Stomach (tissue), 7 donors: ENCODE measurements around a stretch of chr2.

DNA sequence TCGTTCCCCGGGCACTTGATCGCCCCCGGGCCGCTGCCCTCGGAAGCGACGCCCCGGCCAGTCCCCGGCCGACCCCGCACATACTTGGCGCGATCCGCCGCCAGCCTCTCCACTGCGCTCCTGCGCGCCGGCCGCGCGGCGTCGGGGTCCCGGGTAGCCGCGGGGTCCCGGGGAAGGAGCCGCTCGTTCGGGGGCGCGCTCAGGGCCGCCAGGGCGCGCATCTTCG is 227 bp downstream of the FAM110C start:
- PRO-cap: no peak
- RAMPAGE, long total RNA, 5 experiments: no peak in any of the 5 experiments
- RRBS: 4% methylated on average over 20 of the region's 38 CpGs

GRCh38 chr2:249474-250008 is 14.3 kb downstream of the SH3YL1 start:
- PRO-cap: no peak
- RAMPAGE, long total RNA, 5 experiments: start-site peak on the minus strand in 1 of 5 experiments, at chr2:249801-249842 at its widest, 6 reads per replicate
- RRBS: no CpG with 5 or more reads among the region's 15 CpGs

- PRO-cap: bidirectional peak, plus-strand start at chr2:289107, minus-strand start at chr2:289016
- RAMPAGE, long total RNA, 5 experiments: no peak in any of the 5 experiments
- RRBS: 4% methylated on average over 24 of the region's 82 CpGs
Measured at GRCh38 chr2:288518-289378, 857 bp upstream of the ALKAL2 start.

GRCh38 chr2:443138-443728 is 155.3 kb upstream of the ALKAL2 start:
- PRO-cap: unidirectional peak, minus-strand start at chr2:443331
- RAMPAGE, long total RNA, 5 experiments: no peak in any of the 5 experiments
- RRBS: 81% methylated on average over 8 of the region's 21 CpGs

GRCh38 chr2:460660-461440 is 173.0 kb upstream of the ALKAL2 start:
- PRO-cap: no peak
- RAMPAGE, long total RNA, 5 experiments: no peak in any of the 5 experiments
- RRBS: no CpG with 5 or more reads among the region's 9 CpGs

- PRO-cap: no peak
- RAMPAGE, long total RNA, 5 experiments: no peak in any of the 5 experiments
- RRBS: no CpG with 5 or more reads among the region's 18 CpGs
Measured at GRCh38 chr2:675985-676599, 1.1 kb downstream of the TMEM18 start.

DNA sequence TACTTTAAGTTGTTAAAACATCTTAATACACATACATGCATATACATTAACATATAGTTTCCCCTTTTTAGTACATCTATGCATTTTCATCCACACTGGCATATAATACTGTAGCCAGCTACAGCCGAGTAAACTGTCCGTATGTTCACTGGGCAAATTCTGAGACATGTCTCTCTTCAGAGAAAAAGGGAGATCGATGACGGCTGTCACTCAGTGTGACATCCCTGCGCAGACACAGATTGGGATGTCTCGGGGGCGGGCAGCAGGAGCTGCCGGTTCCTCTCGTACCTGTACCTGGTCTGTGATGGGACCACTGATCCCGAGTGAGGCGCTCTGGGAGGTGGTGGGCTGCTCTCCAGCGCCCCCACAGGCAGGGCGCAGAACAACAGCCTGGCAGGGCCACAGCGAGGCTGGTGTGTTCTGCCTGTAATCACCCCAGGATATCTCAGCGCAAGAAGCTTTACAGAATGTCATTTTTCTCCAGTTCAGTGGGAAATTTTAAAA is 189.6 kb downstream of the SNTG2 start:
- PRO-cap: no peak
- RAMPAGE, long total RNA, 5 experiments: no peak in any of the 5 experiments
- RRBS: no CpG with 5 or more reads among the region's 15 CpGs

DNA sequence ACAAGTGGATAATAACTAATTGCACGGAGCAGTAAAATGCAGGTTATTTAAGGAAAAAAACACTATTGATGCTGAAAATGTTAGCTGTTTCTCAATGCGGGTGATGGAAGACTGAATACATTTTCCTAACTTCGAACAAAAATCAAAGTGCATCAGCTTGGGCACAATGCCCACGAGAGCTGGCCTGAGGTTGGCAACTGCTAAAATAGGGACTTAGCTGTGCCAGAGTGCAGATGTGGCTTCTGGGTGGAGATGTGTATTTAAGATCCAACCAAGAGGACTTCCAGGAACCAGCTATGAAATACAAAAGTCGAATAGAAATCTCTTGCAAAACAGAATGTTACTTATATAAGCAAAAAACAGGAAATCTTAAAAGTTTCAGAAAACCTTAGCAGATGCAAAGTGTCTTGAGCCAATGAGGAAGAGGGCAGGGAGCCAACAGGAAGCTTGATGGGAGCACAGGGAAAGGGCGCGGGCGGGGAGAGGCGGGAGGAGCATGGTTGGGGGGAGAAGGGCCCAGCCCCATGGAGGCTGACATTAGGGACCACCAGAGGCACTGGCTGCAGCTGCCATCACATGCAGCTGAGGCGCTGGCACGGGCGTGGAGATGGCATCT is 203.1 kb downstream of the SNTG2 start:
- PRO-cap: no peak
- RAMPAGE, long total RNA, 5 experiments: no peak in any of the 5 experiments
- RRBS: no CpG with 5 or more reads among the region's 12 CpGs

DNA sequence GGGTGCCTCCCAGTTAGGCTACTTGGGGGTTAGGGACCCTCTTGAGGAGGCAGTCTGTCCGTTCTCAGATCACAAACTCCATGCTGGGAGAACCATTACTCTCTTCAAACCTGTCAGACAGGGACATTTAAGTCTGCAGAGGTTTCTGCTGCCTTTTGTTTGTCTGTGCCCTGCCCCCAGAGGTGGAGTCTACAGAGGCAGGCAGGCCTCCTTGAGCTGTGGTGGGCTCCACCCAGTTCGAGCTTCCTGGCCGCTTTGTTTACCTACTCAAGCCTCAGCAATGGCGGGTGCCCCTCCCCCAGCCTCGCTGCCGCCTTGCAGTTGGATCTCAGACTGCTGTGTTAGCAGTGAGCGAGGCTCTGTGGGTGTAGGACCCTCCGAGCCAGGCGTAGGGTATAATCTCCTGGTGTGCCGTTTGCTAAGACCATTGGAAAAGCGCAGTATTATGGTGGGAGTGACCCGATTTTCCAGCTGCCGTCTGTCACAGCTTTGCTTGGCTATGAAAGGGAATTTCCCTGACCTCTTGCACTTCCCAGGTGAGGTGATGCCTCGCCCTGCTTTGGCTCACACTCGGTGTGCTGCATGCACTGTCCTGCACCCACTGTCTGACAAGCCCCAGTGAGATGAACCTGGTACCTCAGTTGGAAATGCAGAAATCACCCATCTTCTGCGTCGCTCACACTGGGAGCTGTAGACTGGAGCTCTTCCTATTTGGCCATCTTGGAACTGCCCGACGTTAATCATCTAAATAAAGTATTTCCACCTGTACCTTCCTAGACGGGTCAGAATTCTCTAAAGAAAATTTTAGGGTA is 24.9 kb upstream of the TPO start:
- PRO-cap: no peak
- RAMPAGE, long total RNA, 5 experiments: no peak in any of the 5 experiments
- RRBS: no CpG with 5 or more reads among the region's 20 CpGs

DNA sequence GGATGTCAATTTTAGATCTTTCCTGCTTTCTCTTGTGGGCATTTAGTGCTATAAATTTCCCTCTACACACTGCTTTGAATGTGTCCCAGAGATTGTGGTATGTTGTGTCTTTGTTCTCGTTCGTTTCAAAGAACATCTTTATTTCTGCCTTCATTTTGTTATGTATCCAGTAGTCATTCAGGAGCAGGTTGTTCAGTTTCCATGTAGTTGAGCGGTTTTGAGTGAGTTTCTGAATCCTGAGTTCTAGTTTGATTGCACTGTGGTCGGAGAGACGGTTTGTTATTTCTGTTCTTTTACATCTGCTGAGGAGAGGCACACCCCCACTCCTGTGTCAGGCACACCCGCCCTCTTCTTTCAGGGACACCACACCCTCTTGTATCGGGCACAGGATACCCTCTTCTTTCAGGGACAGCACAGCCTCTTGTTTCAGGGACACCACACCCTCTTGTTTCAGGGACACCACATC is 95.7 kb downstream of the TPO start:
- PRO-cap: no peak
- RAMPAGE, long total RNA, 5 experiments: no peak in any of the 5 experiments
- RRBS: no CpG with 5 or more reads among the region's 7 CpGs

DNA sequence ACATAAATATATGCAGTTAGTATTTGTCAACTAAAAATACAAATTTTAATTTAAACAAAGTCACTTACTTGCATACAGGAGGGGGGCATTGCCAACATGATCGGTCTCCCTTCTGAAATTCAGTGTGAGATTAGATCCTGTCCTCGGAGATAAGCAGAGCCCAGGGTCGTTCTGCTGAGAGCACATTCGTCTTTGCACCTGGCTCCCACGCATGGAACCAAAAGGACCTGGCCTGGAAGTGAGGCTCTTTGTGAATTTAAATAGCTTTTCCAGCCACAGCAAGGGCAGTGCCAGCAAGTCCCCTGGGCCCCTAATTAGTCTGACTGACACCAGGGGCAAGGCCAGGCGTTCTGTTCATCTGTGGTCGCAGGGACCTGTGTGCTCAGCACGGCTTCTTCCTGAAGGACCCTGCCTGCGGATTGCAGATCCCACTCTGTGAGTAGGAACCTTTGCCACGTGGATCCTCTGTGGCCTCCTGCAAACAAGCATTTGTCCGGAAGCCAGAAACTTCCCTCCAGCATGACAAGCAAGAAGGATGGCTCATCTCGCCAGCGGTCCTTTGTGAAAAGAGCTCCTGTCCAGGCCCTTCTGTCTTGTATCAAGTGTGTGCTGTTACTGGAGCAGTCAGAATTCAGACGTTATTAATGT is 128.6 kb downstream of the TPO start:
- PRO-cap: no peak
- RAMPAGE, long total RNA, 5 experiments: no peak in any of the 5 experiments
- RRBS: no CpG with 5 or more reads among the region's 14 CpGs

DNA sequence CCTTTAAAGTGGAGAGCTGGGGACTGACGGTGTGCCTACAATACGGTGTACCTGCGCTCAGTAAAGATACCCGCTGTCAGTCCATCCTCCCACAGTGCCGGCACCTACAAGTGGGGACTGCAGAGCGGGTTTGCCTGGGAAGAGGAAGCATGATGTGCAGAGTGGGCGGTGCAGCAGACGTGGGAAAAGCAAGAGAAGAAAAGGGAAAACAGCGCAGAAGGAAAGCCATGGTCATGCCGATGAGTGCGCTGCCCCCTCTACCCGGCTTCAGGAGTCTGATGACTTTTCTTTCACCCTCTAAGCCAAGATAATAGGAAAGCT is 148.0 kb downstream of the TPO start:
- PRO-cap: no peak
- RAMPAGE, long total RNA, 5 experiments: no peak in any of the 5 experiments
- RRBS: no CpG with 5 or more reads among the region's 12 CpGs

- PRO-cap: no peak
- RAMPAGE, long total RNA, 5 experiments: no peak in any of the 5 experiments
- RRBS: no CpG with 5 or more reads among the region's 11 CpGs
Measured at GRCh38 chr2:1572536-1573177, 159.4 kb downstream of the TPO start.

GRCh38 chr2:1617416-1618187 is 126.7 kb downstream of the PXDN start:
- PRO-cap: no peak
- RAMPAGE, long total RNA, 5 experiments: no peak in any of the 5 experiments
- RRBS: 70% methylated on average over 2 of the region's 12 CpGs

DNA sequence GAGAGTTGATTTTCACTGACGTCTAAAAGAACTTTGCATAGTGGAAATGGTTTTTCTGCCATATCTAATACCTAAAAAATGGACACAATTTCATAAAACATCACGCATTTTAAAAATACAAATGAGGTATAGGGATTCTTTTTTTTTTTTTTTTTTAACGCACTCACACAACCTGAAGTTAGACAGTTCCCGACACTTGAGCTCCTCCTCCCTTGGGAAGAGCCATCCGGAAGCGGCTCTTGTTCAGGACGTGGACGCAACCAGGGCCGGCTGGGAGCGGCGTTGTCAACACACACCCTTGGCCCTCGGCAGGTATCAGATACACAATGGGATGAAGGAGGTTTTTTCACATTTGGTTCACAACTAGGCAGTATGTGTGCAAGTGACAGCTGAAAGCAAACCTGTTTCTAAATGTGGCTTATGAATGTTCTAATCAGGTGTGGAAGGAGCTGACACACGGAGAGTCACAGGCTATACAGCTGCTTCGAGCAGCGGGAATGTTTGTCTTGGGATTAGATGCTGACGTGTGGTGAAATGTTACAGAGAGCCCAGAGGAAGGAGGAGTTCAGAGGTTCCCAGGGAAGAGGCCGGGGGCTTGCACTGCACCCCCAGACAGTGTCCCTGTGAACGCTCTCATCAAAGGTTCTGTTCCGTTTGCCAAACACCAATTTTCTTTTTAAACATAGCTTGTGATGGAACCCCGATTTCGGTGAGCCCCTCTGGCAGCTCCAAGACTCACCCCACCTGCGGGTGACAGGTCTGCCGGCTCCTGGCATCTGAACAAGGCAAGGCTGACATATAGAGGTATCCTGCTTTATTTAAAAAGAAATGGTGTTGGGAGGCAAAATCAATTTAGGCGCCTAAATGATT is 111.1 kb downstream of the PXDN start:
- PRO-cap: no peak
- RAMPAGE, long total RNA, 5 experiments: start-site peak on the minus strand in 3 of 5 experiments, centred at positions 228 to 823 of the sequence, 7 to 12 reads per replicate
- RRBS: no CpG with 5 or more reads among the region's 24 CpGs

DNA sequence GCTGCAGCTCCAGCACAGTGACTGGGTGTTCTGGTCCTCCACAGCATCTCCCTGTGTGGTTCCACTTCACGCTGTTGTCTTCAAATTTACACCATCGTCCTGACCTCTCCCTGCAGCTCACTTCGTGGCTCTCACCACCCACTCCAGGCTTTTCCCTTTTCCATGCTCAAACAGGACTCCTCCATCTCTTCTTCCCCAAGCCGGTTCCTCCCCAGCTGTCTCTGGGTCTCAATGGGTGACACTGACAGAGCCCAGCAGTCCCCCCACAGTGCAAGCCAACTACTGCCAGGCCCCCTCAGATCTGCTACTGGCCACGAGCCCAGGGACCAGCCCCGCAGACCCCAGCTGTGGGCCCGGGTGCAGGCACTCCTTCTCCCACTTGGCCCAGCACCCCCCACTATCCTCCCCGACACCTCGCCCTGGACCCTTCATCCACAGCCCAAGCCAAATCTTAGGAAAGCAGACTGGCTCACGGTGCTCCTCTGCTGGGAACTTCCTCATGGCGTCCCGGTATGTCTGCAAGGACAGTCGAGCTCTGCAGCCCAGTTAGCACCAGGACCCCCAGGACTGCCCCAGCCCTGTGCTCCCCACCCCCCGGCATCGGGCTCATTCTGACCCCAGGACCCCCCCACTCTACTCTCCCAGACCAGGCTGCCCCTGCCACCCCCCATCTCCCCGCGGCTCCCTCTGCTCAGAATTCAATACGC is 86.0 kb downstream of the PXDN start:
- PRO-cap: no peak
- RAMPAGE, long total RNA, 5 experiments: no peak in any of the 5 experiments
- RRBS: 82% methylated on average over 3 of the region's 18 CpGs

- PRO-cap: no peak
- RAMPAGE, long total RNA, 5 experiments: no peak in any of the 5 experiments
- RRBS: 68% methylated on average over 2 of the region's 19 CpGs
Measured at GRCh38 chr2:1715248-1715917, 28.9 kb downstream of the PXDN start.

DNA sequence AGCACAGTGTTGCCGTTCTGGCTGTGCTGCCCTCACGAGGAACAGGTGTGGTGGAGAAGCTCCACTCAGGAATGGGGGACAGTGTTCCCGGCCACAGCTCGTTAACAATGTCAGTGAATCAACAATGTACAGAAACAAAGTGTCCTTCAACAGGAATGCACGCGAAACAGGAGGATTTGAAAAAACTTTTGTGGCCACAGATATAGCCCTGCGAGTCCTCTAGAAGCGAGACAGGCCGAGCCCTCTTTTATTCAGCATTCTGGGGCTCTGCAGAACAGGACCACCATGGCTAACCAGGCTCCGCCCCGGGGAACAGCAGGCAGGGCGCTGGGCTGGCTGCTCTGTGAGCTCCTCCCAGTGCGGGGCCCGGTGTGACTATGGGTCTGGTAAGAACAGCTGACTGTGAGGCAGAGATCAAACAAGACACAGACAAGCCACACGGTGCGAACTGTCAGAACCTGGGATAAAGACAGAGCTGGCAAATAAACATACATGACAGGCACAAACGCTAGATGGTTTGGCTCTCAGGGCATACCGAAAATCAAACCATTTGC is 15.6 kb downstream of the PXDN start:
- PRO-cap: no peak
- RAMPAGE, long total RNA, 5 experiments: no peak in any of the 5 experiments
- RRBS: 34% methylated on average over 2 of the region's 18 CpGs

DNA sequence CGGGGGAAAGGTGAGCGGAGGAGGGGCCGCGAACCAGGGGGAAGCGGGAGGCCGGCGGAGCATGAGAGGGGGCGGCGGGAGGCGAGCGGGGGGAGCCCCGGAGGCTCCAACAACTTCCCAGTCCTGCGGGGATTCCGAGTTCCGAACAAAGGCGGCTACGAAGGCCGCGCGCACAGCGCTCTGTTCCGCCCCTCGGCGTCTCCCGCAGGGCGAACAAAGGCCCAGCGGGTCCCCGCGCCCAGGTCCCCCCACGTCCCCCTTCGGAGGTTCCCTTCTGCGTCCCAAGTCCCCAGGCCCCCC is 523 bp downstream of the PXDN start:
- PRO-cap: bidirectional peak, plus-strand start at position 120 of the sequence, minus-strand start at position 143 of the sequence
- RAMPAGE, long total RNA, 5 experiments: no peak in any of the 5 experiments
- RRBS: 5% methylated on average over 7 of the region's 32 CpGs

DNA sequence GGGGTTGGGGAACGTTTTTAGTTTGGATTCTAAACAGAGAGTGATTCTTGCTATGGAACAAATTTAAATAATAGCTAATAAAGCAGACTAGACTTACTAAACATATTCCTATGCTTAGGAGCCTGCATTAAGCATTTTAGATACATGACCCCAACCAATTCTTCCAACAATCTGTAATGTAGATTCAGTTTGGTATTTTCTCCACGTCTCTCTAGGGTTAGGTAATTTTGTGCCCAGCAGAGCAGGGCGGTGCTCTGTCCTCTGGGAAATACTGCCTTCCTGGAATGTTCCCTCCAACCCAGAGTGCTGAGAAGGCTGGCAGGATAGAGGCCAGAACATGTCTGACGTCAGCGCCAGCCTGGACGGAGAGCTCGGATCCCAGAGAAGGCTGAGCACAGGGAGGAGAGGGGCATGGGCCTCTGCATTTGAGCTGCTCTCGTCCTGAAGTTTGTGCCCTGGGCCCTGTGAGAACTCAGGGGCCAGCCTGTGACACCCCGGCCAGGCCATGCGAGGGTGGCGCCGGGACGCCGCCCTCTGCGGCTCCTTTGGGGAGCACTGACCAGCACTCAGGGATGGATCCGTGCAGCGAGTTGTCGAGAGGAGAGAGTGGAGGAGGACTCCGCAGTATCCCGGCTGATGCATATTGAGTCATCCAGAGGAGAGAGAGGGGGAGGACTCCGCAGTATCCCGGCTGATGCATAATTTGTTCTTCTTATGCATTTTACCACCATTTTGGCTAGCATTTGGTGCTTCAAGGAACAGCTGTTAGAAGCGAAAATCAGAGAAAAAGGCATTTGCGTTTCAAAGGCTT is 80.0 kb upstream of the PXDN start:
- PRO-cap: bidirectional peak, plus-strand start at position 395 of the sequence, minus-strand start at position 178 of the sequence
- RAMPAGE, long total RNA, 5 experiments: no peak in any of the 5 experiments
- RRBS: 95% methylated on average over 4 of the region's 24 CpGs